Heart left ventricle (tissue), 7 donors: ENCODE measurements around a stretch of chr14.

DNA sequence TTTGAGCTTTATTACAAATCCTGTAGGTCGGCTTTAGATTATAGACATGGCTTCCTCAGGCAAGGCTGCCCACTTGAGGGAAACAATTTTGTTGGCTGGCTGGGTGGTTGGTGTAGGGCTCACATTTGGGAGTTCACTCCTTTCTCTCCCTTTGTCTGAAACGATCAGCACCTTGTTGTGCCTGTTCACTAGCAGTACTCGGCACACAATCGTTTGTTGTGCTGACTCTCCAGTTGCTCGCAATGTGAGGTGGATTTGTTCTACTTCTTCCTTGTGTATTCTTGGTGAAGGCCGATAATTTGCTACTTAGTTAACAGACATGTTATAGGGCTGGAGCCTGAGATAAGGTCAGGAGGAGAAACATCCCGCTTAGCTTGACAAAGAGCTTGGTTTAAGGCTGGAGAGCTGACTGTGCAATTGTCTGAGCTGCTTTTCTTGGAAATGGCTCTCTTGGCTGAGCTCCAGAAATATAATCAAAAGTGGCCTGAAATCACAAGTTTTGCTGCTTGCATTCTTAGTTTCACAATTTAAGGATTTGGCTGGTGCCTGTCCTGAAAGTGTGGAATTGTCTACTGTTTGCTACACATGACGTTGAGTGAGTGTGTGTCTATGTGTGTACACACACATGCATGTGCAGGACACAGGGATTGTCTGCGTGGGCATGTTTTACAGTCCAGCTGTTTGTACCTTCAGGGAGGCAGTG lies 77.6 kb downstream of the ARF6 start:
- PRO-cap, 6 experiments: no peak in any of the 6 experiments
- RAMPAGE, long total RNA, 2 experiments: no peak in any of the 2 experiments
- RRBS: no CpG with 5 or more reads among the region's 9 CpGs

GRCh38 chr14:49972774-49973396 lies 80.0 kb downstream of the ARF6 start:
- PRO-cap, 6 experiments: no peak in any of the 6 experiments
- RAMPAGE, long total RNA, 2 experiments: no peak in any of the 2 experiments
- RRBS: no CpG with 5 or more reads among the region's 6 CpGs

GRCh38 chr14:50000856-50001849 lies 108.3 kb downstream of the ARF6 start:
- PRO-cap, 6 experiments: peak in 1 of 6 experiments; most common plus-strand start chr14:50001099 (in 1); most common minus-strand start chr14:50000976 (in 1)
- RAMPAGE, long total RNA, 2 experiments: start-site peak on the minus strand in 1 of 2 experiments, at chr14:50000895-50000946 at its widest, 7 reads per replicate
- RRBS: 67% methylated on average over 1 of the region's 23 CpGs

DNA sequence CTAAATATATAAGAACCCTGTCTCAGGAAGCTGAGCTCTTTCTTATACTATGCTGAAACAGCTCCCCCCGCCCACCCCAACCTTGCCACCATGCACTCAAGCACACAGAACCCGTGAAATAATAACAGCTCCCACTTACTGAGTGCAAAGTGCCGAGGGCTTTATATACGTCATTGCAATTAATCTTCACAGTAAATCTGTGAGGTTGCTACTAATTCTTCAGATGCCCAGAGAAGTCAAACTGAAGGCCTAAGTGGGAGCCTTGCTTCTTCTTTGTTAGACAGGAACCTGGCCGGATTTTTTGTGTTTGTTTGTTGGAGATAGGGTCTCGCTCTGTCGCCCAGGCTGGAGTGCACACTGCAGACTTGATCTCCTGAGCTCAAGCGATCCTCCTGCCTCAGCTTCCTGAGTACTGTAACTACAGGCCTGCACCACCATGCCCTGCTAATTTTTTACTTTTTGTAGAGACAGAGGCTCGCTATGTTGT lies 34.0 kb downstream of the VCPKMT start:
- PRO-cap, 6 experiments: no peak in any of the 6 experiments
- RAMPAGE, long total RNA, 2 experiments: no peak in any of the 2 experiments
- RRBS: no CpG with 5 or more reads among the region's 9 CpGs

- PRO-cap, 6 experiments: peak in 6 of 6 experiments; most common plus-strand start chr14:50312676 (in 2); most common minus-strand start chr14:50312530 (in 4)
- RAMPAGE, long total RNA, 2 experiments: no peak in any of the 2 experiments
- RRBS: 2% methylated on average over 22 of the region's 49 CpGs
Measured at GRCh38 chr14:50312437-50313016, 403 bp downstream of the DMAC2L start.

GRCh38 chr14:50331503-50332086 lies 19.5 kb downstream of the DMAC2L start:
- PRO-cap, 6 experiments: no peak in any of the 6 experiments
- RAMPAGE, long total RNA, 2 experiments: no peak in any of the 2 experiments

DNA sequence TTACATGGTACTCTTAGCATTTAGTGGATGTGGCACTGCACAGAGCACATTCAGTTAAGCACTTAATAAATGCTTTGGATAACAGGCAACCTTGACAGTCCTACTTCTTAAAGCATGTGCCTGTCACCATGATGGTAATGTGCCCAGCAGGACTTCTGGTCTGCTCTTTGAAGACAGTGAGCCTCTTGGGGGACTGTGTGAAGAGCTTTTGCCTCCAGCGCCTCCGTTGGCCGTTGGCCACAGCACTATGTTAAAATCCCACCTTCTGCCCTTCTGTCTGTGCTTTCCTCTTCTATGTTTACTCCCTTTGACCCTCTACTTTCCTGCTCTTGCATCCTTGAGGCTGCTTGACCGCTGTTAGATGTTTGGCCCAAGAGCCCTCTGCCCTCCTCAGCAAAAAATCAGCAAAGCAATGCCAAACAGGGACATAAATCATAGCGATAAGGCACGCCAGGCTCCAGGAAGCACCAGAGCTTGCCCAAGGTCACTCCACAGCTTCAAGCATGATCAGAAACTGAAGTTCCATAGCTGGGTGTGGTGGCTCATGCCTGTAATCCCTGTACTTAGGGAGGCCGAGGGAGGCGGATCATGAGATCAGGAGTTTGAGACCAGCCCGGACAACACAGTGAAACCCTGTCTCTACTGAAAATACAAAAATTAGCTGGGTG lies 8.3 kb downstream of the CDKL1 start:
- PRO-cap, 6 experiments: no peak in any of the 6 experiments
- RAMPAGE, long total RNA, 2 experiments: no peak in any of the 2 experiments
- RRBS: no CpG with 5 or more reads among the region's 9 CpGs

DNA sequence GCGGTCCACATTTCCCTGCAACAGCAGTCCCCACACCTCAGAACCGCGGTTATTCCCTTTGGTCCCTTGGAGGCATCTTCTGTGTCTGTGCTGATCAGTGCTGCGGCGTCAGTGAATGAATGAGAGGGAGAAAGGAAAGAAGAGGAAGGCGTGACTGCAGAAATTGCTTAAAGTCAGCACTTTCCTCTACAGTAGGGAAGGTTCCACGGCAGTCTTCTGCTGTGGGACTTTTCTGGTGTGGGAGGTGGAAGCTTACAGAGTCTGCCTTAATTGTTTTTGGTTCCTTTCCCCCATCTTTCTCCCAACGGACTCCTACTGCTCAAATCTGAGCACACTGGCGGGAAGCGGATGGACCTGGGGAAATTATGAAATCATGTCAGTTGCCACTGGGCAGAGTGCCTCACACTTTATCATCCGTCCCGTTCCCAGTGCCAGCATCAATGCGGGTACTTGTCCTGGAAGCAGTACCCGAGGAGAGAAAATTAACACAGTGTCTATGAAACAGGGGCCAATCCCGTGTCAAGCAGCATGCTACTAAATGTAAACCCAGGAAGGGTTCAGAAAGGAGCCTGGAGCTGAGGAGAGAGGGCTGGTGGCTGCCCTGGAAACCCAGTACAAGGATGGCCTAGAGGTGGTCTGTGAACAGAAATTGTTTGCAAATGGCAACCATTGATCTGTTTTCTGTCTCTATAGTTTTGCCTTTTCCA lies 654 bp upstream of the CDKL1 start:
- PRO-cap, 6 experiments: no peak in any of the 6 experiments
- RAMPAGE, long total RNA, 2 experiments: no peak in any of the 2 experiments
- RRBS: no CpG with 5 or more reads among the region's 15 CpGs

GRCh38 chr14:50489955-50490260 lies 42.5 kb downstream of the MAP4K5 start:
- PRO-cap, 6 experiments: no peak in any of the 6 experiments
- RAMPAGE, long total RNA, 2 experiments: no peak in any of the 2 experiments
- RRBS: no CpG with 5 or more reads among the region's 2 CpGs

DNA sequence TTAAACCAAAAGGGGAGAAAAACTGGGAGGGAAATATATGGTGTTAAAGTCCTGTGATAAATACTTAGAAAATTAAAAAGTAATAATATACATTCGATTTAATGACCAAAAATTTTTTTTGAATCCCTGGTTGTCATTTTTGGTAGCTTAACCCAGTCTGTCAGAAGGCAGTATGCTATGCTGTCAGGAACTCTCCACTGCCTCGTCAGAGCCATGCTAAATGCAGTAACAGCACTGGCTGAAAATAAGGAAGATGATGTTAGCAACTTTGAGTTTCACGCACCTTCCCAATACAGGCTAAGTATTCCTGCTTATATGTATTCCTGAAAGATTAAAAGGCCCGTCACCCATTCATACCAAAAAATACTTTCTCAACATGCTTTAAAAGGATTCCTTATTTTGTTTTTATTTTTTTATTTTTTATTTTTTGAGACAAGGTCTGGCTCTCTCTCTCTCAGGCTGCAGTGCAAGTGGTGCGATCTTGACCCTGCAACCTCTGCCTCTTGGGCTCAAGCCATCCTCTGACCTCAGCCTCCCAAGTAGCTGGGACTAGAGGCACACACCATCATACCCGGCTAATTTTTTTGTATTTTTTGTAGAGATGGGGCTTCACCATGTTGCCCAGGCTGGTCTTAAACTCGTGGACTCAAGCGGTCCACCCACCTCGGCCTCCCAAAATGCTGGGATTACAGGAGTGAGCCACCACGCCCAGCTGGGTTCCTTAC lies 34.0 kb downstream of the SAV1 start:
- PRO-cap, 6 experiments: no peak in any of the 6 experiments
- RAMPAGE, long total RNA, 2 experiments: no peak in any of the 2 experiments
- RRBS: no CpG with 5 or more reads among the region's 10 CpGs

- PRO-cap, 6 experiments: no peak in any of the 6 experiments
- RAMPAGE, long total RNA, 2 experiments: no peak in any of the 2 experiments
- RRBS: no CpG with 5 or more reads among the region's 1 CpG
Measured at GRCh38 chr14:50635115-50635509, 33.0 kb downstream of the SAV1 start.

DNA sequence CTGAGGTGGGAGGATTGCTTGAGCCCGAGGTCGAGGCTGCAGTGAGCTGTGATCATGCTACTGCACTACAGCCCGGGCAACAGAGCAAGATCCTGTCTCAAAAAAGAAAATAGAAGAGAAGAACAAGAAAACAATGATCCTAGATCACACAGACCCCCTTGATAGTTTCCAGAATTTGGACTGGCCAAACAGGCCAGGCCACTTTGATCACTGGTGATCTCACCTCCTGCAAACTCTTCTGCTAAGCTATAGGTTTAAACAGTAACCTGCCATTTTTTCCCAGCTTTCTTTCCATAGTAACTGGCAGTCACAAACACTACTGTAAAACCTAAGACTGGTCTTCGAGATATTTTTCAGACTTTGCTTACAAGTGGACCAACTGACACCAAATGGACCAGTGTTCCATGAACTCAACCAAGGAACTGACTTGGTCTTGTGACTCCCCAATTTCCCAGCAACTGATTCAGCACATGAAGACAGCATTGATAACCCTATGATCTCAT lies 8.3 kb downstream of the SAV1 start:
- PRO-cap, 6 experiments: peak in 1 of 6 experiments; most common minus-strand start position 235 of the sequence (in 1)
- RAMPAGE, long total RNA, 2 experiments: no peak in any of the 2 experiments
- RRBS: no CpG with 5 or more reads among the region's 4 CpGs

GRCh38 chr14:50792483-50793397 lies 38.2 kb downstream of the NIN start:
- PRO-cap, 6 experiments: peak in 6 of 6 experiments; most common plus-strand start chr14:50792715 (in 4); most common minus-strand start chr14:50792858 (in 5)
- RAMPAGE, long total RNA, 2 experiments: start-site peak on the minus strand in 1 of 2 experiments, at chr14:50792796-50792878 at its widest, 16 to 22 reads per replicate
- RRBS: no CpG with 5 or more reads among the region's 20 CpGs

DNA sequence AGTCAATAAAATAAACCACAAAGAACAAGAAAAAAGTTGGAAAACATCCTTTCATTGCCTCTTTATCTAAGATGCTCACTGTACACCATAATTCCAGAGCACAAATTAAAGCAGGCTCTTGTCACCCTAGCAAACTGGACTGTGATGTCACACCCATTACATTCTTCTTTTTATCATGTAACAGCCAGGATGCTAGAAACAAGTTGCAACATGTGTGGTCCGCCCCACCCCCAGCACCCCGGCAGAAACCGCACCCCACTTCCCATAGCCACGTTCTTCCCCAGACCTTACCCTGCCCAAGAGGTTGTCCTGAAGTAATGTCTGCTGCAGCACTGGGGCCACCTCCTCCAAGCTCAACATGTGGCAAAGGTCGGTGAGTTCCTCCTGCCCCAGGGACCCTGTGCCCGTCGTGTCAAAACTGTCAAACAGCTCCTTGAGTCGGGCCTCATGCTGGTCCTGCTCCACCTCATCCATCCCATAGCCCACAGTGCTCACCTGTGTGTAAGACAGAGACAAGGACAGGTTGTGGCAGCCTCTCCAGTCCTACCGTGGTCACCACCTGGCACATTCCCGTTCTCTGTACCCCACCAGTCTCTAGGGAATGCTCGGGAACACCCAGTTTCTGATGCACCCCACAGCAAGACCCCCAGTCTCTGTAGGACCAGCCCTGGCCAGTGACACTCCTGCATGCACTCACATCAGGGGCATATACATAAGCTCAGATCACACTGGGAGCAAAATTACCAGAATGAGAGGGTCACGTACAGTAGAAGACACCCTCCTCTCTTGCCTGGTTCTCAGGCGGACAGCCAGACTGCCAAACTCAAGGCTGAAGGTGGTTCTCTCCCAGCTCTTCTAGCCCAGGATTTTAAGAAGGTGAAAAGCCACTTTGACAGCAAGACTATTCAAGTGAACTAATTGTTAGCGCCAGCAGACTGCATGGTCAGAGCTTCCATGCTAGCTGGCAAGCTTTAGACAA lies 9.1 kb downstream of the NIN start:
- PRO-cap, 6 experiments: no peak in any of the 6 experiments
- RAMPAGE, long total RNA, 2 experiments: no peak in any of the 2 experiments
- RRBS: no CpG with 5 or more reads among the region's 14 CpGs

DNA sequence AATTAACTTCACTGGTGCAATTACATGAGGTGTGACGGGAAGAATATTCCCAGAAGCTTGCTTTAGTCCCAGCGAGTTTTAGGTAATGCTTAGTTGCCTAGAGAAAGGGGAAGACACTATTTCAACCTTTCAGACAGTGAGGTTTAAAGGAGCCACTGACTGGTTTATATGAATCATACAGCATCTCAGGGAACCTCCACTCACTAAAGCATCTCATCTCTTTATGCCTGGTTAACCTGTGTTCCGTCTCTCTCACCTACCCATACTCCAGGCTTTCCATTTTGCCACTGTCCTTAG lies 8.3 kb downstream of the NIN start:
- PRO-cap, 6 experiments: no peak in any of the 6 experiments
- RAMPAGE, long total RNA, 2 experiments: no peak in any of the 2 experiments
- RRBS: no CpG with 5 or more reads among the region's 3 CpGs

DNA sequence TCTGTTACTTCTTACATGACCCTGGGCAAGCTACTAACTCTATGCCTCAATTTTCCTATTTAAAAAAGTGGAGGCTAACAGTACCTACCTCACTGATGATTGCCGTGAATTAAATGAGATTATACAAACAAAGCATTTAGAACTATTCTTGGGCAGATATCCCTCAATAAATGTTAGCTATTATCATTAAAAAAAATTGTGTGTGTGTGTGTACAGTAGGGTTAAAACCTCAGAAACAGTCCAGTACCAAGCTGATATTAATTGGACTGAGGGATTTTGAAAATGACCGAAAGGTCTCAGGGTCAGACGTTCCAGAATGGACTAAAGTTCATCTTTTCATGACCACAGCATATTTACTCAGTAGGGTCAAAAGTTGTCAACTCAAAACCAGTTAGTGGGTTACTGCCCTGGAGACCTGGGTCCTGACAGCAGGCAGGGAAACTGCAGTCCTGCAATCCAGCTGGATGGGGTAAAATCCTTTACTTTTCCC lies 8.8 kb downstream of the PYGL start:
- PRO-cap, 6 experiments: no peak in any of the 6 experiments
- RAMPAGE, long total RNA, 2 experiments: no peak in any of the 2 experiments
- RRBS: no CpG with 5 or more reads among the region's 3 CpGs

- PRO-cap, 6 experiments: peak in 1 of 6 experiments; most common plus-strand start chr14:50968098 (in 1)
- RAMPAGE, long total RNA, 2 experiments: no peak in any of the 2 experiments
Measured at GRCh38 chr14:50968031-50968184, 23.6 kb upstream of the PYGL start.

- PRO-cap, 6 experiments: no peak in any of the 6 experiments
- RAMPAGE, long total RNA, 2 experiments: no peak in any of the 2 experiments
- RRBS: 31% methylated on average over 5 of the region's 67 CpGs
Measured at GRCh38 chr14:51093347-51094268, 1.3 kb downstream of the TRIM9 start.

GRCh38 chr14:51866122-51866703 lies 5.8 kb downstream of the GNG2 start:
- PRO-cap, 6 experiments: no peak in any of the 6 experiments
- RAMPAGE, long total RNA, 2 experiments: no peak in any of the 2 experiments
- RRBS: no CpG with 5 or more reads among the region's 5 CpGs

- PRO-cap, 6 experiments: no peak in any of the 6 experiments
- RAMPAGE, long total RNA, 2 experiments: no peak in any of the 2 experiments
- RRBS: no CpG with 5 or more reads among the region's 7 CpGs
Measured at GRCh38 chr14:51867549-51868319, 7.3 kb downstream of the GNG2 start.